ENCODE measurements around a stretch of chr2.

DNA sequence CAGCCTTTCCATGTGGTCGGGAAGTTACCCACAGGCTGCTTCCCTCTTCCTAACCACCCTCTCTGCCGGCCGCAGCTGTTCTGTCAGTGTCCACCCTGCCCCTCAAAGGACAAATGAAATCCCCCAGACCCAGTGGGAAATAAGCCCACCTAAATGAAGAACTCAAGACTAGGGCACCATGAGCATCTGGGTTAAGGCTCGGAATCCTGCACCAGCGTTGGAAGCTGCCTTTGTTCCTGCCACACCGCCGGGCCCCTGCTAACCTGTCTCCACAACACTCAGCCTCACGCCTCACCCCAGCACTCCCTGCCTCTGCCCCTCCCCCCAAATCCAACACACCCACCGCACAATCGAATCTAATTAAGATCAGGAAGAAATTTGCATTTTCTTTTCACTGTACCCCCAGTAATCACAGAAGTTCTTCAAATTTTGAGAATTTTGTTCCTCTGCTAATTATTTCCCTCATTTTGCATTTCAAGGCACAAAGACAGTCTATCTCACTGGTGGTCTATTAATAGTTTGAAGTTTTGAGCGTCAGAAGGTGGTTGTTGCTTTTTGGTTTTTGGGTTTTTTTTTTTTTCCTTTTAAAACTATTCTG is 21.6 kb downstream of the BCL11A start:
- PRO-cap = unidirectional peak, minus-strand start at position 270 of the sequence

DNA sequence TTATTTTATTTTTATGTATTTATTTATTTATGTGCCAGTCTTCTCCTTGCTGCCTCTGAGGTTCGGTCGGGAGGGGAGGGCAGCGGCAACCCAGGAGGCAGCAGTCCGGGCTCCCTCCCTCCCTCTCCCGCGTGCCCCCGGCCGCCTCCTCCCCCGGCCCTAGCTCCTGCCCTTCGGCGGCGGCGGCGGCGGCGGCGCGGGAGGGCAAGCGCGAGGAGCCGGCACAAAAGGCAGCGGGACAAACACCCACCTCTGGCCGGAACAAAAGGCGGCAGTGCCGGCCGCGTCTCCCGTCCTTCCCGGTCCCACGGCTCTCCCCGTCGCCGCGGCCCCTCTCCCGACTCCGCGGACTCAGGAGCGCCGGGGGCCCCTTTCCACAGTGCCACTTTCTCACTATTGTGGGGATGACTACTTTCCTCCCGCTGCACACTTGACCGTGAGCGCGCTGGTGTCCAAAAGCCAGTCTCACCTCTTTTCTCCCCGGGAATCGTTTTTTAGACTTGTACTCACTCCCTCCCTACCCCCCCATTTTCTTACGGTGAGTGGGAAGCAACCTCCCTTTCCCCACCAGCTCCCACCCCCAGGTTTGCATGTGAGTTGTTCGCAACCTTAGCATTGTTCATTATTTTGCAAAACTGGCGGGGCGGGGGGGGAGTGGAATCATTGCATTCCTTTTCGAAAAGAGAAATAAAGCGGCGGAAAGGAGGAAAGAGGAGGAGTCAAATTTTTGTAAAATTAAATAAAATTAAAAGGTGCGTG is 1.0 kb downstream of the BCL11A start:
- PRO-cap = bidirectional peak, plus-strand start at position 58 of the sequence, minus-strand start outside the sequence; bidirectional peak, plus-strand start at position 191 of the sequence, minus-strand start at position 133 of the sequence; bidirectional peak, plus-strand start at position 427 of the sequence, minus-strand start at position 384 of the sequence

- PRO-cap = unidirectional peak, minus-strand start at chr2:60741742
Observed at GRCh38 chr2:60741596-60742021, 14.5 kb upstream of the PAPOLG start.

DNA sequence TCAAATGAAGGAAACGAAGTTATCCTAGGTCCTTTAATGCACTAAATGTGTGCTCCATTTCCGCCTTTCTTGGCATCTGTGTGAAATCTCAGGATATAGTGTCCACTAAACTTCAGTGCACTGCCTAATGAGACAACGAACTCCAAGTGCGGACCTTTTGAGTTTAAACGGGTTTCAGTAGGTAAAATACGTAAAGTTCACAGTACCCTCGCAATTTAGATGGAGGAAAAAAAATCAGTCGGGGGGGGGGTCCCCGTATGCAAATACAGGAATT is 740 bp upstream of the REL start:
- PRO-cap = bidirectional peak, plus-strand start at position 72 of the sequence, minus-strand start at position 103 of the sequence

GRCh38 chr2:61185425-61186702 is 23.9 kb downstream of the C2orf74 start:
- PRO-cap = no peak

- PRO-cap = no peak
Observed at GRCh38 chr2:61218420-61219122, 56.6 kb downstream of the C2orf74 start.

GRCh38 chr2:61526253-61526789 is 11.8 kb downstream of the XPO1 start:
- PRO-cap = no peak

DNA sequence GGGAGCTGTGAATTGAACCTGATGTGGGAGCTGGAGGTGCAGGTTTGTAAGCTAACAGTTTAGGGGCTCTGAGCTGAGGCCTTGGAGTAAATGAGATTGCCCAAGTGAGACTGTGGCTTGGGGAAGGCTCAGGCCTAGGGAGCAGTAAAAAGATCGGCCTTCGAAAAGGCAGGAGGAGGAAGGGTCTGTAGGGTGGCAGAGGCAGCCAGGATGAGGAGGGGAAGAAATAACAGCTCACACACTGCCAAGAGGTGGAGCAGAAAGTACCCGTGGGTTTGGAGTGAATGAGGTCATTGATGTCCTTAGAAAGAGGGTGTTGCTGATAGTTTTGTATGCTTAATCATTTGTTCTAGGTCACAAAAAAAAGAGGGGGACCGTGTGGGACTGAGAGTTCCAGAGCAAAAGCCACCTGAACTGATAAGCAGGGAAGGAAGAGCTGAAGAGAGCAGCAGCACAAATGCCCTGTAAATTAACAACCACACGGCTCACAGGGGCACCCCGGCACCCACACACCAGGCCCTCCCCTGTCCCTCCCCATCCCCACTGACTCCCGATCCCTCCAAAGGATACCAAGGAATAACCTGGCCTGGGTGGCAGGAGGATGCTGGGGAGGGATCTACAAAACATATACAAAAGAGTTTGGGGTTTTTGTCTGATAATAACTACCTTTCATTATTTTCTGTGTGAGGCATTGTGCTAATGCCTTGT is 140.4 kb downstream of the FAM161A start:
- PRO-cap = no peak

DNA sequence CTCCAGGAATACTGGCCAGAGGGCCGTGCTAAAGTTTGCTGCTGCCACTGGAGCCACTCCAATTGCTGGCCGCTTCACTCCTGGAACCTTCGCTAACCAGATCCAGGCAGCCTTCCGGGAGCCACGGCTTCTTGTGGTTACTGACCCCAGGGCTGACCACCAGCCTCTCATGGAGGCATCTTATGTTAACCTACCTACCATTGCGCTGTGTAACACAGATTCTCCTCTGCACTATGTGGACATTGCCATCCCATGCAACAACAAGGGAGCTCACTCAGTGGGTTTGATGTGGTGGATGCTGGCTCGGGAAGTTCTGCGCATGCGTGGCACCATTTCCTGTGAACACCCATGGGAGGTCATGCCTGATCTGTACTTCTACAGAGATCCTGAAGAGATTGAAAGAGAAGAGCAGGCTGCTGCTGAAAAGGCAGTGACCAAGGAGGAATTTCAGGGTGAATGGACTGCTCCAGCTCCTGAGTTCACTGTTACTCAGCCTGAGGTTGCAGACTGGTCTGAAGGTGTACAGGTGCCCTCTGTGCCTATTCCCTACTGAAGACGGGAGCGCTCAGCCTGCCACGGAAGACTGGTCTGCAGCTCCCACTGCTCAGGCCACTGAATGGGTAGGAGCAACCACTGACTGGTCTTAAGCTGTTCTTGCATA is 49.2 kb upstream of the B3GNT2 start:
- PRO-cap = no peak

- PRO-cap = no peak
Observed at GRCh38 chr2:62189800-62190227, 6.1 kb upstream of the B3GNT2 start.

DNA sequence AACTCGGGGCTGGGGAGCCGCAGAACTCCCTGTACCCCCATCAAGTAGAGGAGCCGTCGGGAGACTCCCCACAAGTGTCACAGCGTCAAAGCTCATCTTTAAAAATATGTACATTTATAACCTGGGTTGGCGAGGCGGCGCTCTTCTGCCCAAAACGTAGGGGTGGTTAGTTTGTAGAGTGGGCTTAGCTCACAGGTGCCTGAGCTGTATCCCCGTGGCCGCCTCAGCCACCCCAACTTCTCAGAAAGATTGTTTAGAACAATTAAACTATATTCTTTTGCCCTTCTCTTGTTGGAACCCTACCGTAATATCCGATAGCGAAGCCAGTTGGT is 1.4 kb downstream of the B3GNT2 start:
- PRO-cap = unidirectional peak, minus-strand start at position 87 of the sequence

DNA sequence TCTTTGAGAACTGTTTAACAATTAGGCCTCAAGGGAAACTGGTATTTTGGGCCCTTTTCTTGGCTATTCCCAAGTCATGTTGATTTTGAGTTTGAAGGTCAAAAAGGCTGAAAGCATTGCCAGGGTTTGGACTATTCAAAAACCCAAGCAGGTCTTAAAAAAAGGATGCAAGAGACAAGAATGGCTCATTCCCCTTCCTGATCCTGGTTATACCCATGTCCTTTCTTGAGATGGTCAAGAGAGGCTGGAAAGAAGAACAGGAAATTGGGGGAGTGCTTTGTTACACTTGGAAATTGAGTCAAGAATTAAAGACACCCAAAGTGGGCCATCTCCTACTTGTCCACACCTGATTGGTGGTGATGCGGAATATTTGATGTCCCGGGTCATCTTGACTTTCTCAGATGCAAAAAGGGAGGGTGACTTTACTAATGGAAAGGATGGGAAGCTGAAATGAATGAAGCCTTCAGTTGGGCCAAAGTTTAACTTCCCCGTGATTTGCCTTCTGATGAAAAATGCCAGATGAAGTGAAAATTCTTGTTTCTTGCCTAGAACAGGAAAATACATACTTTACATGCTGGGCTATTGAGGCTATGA is 30.1 kb downstream of the B3GNT2 start:
- PRO-cap = no peak

DNA sequence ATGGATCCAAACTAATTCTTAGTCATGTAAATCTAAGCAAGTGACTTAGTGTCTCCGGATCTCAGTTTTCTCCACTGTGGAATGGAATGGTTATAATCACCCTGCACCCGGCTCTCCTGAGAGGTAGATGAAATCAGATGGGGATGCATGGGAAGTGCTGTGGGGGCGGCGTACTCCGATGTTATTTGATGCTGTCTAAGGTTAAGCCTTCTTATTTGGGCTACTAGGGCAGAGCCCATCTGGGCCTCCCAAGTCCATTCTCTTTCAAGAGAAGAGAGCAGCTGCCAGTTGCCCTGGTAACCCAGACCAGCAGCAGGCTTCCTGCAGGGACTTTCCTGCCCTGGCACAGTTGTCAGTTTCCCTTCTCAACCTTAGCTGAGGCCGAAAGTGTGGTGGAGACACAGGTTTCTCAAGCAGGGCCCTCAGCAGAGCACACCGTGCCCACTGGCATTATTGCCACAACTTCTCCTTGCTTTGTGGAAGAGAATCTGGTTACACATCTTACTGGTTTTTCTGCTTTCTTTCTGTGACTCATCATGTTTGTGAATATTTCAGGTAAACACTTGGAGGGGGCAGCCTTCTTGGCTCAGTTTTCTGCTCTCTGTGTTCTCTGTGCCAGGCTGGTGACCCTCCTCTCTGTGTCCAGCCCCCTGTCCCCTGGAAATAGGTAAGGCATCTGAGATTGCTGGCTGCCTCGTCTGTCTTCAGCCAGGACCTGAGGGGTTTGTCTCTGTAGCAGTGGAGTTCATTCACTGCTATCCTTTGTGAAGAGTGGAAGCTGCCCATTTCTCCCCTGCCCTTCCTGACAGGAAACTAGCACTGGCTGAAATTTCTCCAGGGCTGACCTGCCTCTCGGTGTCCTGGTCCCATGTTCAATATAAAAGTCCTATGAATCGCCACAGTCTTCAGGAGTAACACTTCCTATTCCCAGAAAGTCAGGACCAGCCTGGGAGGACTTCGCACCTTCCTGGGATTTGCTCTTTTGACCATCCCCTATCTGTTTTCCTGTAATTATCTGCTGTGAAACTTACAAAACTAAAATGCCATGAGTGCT is 111.0 kb downstream of the B3GNT2 start:
- PRO-cap = unidirectional peak, plus-strand start at position 374 of the sequence; bidirectional peak, plus-strand start at position 932 of the sequence, minus-strand start at position 876 of the sequence

DNA sequence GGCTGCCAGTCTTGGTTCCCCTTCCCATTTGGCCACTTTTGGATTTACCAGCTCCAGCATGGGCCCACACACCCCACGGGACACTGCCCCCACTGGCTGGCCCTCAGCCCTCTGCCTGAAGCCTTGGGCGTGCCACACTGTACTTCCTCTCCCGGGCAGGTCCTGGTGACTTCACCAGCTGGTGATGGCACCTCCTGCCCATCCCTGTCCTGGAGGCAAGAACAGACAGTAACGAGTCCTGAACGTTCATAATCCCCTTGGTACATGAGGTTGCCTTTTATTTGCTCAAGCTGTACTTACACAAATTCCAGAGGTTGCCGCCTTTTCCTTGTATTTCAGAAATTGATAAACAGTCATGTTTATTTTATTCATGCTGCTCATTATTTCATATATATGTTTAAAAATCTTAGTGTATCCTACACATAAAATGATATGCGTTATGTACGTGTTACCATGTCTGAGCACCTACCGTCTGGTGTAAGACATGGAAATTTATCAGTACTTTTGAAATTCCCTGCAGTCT is 81.0 kb downstream of the TMEM17 start:
- PRO-cap = no peak

GRCh38 chr2:62488951-62489451 is 17.0 kb downstream of the TMEM17 start:
- PRO-cap = unidirectional peak, plus-strand start at chr2:62489365

DNA sequence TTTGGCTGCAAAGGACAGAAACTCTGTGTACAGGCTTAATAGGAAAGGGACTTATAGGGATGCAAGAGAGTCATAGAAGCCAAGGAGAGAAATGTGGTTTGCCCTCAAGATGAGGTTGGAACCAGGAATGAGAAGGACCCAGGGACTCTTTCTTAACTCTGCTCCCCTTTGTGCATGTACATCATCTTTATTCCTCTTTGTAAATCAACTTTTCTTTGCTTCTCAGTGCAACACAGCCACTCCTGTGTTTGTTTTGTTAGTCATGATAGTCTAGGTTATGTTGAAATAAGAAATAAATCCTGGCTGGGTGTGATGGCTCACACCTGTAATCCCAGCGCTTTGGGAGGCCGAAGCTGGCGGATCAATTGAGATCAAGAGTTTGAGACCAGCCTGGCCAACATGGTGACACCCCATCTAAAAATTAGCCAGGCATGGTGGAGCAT is 72.8 kb upstream of the TMEM17 start:
- PRO-cap = no peak

DNA sequence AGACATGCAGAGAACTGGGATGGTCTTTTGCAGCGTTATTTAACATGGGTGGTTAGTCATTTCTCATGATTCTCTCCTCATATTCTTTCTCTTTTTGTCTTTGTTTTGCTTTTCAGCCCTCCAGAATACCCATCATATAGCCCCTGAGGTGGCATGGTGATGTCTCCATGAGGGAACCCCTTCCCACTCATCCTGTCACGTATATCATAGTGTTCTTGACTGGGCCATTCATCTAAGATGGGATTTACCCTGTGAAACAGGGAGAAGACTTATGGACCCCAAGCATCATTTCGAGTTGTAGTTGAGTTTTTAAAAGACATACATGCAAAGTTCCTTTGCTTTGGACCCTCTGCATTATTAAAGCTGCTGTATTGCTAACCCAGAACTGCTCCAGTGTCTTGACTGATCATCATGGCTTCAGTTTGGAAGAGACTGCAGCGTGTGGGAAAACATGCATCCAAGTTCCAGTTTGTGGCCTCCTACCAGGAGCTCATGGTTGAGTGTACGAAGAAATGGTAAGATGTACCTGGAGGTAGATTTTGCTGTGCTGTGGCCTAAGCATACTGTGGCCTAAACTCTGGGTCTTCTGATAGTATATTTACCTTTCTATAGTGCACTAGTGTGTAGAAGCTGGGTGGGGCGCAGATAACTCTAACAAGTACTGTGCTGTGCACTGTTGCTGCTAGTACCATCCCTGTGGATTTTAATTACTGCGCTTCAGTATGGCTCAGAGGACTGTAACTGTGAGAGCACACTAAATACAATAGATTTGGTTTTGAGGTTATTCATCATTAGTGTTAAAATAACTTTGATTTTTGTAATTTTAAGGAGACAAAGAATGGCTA is 1.5 kb downstream of the EHBP1 start:
- PRO-cap = no peak

GRCh38 chr2:62730400-62731046 is 25.0 kb downstream of the EHBP1 start:
- PRO-cap = no peak

- PRO-cap = no peak
Observed at GRCh38 chr2:62830844-62831310, 125.4 kb downstream of the EHBP1 start.

DNA sequence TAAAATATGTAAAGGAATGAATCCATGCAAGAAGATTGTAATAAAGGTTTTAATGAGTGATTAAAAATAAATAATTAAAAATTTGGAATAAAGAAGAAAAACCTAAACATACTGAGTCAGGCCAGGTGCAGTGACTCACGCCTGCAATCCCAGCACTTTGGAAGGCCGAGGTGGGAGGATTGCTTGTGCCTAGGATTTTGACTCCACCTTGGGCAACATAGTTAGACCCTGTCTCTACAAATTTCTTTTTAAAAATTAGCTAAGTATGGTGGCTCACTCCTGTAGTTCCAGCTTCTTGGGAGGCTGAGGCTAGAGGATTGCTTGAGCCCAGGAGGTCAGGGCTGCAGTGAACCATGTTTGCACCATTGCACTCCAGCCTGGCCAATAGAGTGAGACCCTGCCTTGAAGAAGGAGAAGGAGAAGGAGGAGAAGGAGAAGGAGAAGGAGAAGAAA is 147.2 kb upstream of the OTX1 start:
- PRO-cap = no peak

Data from rectum (tissue), 1 donor.